Helper T cell (primary cell): ENCODE data around the genes RTN4RL1 and PAFAH1B1.

- PRO-cap, 2 experiments, result no peak in any of the 2 experiments
These were observed 75.3 kb downstream of the RPA1 start for GRCh38 chr17:1905192-1905503.

- PRO-cap, 2 experiments, result no peak in any of the 2 experiments
These were observed 45.6 kb downstream of the RTN4RL1 start for GRCh38 chr17:1979509-1979971.

GRCh38 chr17:2011665-2012248, 13.4 kb downstream of the RTN4RL1 start:
- PRO-cap, 2 experiments, result no peak in any of the 2 experiments

GRCh38 chr17:2024746-2026021, at the start of gene RTN4RL1:
Gene RTN4RL1 (minus strand): TSS chr17:2025334.
- PRO-cap, 2 experiments, result no peak in any of the 2 experiments

- PRO-cap, 2 experiments, result no peak in any of the 2 experiments
These were observed 2.9 kb downstream of the HIC1 start for GRCh38 chr17:2057705-2058233.

DNA sequence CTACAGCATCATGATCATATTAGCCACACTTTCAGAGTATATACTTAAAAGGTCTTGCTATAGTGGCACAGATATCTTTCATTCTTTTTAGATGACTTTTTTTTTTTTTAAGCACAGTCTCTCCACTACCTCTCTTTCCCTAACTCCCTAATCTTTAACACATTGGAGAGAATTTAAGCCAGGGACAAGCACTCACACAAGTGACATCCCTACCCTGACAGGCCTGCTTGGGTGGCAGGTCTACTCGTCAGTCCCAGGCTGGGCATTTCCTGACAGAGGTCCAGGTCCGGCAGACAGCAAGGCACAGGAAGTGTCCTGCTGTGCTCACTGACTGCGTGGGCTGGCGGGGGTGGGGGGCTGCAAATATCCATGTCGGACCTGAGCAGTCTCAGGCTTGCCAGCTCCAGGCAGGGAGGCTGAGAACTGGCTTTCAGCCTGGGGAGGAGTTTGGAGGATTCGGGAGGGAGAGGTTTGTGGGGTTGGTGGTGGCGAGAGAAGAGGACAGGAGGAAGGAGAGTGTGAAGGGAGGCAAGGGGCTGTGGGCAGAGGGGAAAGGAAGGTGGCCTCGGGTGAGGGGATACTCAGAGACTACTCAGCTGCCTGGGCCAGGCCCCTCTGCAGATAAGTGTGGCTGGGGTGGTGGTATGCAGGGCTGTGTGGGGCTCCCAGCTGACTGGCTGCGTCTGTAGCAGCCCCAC, 7.7 kb downstream of the HIC1 start:
- PRO-cap, 2 experiments, result no peak in any of the 2 experiments

DNA sequence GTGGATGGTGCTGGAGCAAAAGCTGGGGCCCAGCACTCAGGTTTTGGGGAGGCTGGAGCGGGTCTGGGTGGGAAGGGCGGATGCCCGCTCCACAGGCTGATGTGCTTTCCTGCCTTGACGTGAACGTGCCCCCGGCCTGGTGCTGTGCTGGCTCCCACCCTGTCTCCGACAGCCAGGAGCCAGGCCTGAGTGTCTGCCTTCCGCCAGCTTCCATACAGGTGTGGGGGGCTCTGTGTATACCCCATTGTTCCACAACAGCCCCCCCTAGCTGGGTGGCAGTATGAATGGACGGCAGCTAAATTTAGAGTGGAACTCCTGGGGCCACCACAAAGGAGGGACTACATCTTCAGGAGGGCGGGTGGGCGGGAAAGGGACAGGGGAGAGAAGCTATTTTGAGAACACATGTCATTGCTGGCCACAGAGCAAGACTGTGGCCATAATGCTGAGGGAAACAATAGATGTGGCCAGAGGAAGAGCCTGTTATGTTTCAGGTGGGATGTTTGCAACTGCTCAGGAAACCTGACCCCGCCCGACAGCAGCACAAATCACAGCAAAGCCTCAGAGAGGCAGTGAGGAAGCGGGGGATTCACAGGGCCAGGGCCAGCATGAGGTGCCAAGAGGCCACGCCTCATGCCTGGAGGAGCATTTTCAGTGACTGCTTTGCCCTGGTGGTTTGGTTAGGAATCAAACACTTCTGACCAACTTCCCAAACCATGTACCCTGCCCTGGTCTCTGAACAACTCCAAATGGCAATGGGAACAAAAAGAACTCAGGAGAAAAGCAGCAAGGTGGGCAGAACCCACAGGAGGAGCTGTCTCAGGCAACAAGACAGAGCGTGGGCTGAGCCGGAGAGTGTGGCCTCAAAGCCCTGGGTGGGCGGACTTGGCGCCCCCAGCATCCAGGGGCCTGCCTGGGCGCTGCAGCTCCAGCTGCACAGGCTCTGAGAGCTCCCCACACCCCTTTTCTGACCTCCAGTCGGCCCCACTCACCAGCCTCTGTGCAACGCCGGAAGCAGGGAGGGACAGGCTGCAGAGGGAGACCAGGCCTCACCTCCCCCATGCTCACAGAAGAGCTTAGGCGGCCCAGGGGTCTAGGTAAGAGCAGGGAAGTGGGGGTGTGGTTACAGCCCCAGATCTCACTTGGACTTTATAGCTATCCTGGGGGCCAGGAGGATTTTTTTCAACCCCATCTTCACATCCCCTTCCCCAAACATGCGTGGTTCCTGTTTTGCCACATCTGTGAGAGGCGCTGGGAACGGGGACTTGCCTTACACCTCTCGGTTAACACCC, 20.5 kb downstream of the HIC1 start:
- PRO-cap, 2 experiments, result no peak in any of the 2 experiments

- PRO-cap, 2 experiments, result no peak in any of the 2 experiments
These were observed 52.7 kb downstream of the HIC1 start for GRCh38 chr17:2107542-2108029.

DNA sequence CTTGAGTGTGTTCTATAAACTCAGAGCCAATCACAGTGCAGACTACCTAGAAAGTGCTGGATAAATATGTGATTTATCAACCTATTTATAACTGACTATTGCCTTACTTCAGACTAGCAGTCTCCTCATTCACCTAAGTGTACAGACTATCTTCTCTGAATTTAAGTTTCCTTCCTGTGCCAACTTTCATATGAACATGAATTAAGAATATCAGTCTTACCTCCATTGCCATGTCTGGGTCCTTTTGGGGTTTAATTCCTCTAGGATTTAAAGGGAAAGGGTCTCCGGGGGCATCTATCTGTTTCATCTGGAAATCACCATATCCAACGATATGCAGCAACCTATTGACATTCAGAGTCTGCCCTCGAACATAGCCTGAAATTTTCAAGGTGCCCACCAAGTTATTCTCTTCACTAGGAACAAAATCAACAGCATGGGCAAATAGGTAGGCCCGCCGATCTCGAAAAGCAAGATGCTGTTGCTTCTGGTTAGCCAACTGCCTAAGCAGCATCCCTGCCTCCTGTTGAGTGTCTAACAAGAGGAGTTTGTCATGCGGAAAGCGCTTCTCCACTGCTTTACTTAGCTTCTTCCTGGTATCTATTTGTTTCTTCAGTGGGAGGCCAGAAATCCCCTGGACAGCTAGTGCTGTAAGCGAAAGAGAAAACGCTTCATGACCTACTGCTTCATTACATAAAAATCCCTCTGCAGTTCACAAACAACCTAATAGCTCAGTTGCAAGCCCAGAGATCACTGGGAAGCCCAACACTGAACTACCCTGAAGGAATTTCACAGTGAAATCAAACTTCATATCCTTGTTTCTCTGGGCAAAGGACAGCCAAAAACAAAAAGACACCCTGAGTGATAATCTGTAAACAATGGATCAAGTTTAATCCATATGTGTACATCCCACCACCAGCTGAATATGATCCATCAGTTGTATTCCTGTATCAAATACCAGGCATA, 1.7 kb downstream of the TSR1 start:
- PRO-cap, 2 experiments, result no peak in any of the 2 experiments

- PRO-cap, 2 experiments, result peak in 2 of 2 experiments; most common plus-strand start chr17:2338015 (in 2); most common minus-strand start chr17:2337991 (in 2)
These were observed 567 bp downstream of the SGSM2 start for GRCh38 chr17:2337848-2338288.

- PRO-cap, 2 experiments, result no peak in any of the 2 experiments
These were observed 20.5 kb downstream of the MNT start for GRCh38 chr17:2380265-2380857.

DNA sequence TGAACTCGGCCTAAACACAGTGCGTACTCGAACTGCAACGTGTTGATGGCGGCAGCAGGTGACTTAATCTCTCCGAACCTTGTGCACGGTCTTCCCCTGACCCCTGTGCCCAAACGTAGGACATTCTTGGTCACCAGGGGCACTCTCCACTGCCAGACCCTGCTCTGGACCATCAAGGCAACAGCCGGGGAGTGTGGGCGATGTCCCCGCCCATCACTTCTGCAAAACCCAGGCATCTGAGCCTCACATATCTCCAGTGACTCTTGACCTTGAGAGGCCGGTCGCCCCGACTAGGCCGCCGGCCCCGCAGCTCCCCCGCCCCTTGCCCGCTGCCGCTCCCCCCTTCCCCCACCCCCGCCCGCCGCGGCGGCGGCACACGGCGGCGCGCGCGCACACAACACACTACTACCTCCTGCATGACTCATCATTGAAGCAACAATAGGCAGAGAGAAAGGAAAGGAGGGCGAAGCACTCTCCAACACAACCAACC, 2.1 kb downstream of the MNT start:
- PRO-cap, 2 experiments, result peak in 2 of 2 experiments; most common plus-strand start position 424 of the sequence (in 2); most common minus-strand start position 219 of the sequence (in 1)

DNA sequence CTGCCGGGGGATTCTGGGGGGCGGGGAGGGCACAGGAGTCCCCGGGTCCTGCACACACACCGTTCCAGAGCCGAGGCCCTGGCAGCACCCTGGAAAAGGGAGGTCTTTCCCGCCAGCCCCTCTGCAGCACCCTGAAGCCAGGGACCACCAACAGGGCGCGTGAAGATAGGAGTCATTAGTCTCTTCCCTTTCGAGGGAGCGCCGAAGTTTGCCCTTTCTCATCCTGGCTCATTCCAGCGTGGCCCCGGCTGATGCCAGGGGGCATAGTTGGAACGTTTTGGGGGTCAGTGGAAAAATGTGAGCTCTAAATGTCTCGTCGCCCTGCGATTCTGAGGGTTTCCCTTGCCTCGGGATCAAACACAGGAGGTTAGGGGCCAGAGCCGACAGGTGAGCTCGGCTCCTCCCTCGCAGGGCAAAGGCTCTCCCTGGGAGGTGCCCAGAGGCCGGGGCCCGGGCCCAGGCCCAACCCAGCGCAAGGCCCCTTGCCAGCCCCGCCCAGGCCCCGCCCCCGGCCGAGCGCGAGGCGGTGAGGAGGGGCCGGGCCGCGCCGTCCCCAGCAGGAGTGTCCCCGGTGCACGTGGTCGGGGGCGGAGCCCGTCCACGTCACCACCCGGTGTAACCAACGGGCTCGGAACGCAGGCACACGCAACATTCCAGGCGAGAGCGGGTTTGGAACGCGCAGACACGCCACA, 1.6 kb downstream of the MNT start:
- PRO-cap, 2 experiments, result peak in 2 of 2 experiments; most common plus-strand start position 648 of the sequence (in 2); most common minus-strand start position 331 of the sequence (in 1)

DNA sequence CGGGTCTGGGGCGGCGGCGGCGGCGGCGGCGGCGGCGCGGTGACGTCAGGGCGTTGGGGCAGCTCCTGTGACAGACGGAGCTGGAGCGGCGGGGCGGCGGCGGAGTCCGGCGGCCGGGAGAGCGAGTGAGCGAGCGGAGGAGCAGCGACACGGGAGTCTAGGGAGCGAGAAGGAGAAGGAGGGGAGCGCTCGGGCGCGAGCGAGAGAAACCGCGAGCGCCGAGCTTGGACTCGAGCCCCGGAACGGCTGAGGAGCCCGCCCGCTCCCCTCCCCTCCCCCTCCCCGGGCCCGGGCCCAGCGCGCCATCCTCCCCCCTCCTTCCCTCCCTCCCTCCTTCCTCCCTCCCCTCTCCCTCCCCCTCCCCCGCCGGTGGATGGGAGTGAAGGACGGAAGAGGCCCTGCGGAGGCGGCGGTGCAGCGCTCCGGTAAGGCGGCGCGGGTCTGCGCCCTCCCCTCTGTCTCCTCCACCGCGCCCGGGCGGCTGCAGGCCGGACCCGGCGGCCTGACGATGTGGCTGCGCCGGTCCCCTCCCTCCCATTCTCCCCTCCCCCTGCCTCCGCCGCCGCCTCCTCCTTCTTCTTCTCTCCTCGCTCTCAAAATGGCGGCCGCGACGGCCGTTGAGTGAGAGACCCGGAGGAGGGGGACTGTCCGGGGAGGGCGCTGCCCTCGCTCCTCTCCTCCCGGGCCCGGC, at the start of gene PAFAH1B1:
TSS of gene PAFAH1B1 (plus strand) at position 73 of the 691 bp plus-strand sequence.
- PRO-cap, 2 experiments, result peak in 2 of 2 experiments; most common plus-strand start position 73 of the sequence (in 2); most common minus-strand start position 483 of the sequence (in 2)

GRCh38 chr17:2604964-2605413, 11.5 kb downstream of the PAFAH1B1 start:
- PRO-cap, 2 experiments, result no peak in any of the 2 experiments

DNA sequence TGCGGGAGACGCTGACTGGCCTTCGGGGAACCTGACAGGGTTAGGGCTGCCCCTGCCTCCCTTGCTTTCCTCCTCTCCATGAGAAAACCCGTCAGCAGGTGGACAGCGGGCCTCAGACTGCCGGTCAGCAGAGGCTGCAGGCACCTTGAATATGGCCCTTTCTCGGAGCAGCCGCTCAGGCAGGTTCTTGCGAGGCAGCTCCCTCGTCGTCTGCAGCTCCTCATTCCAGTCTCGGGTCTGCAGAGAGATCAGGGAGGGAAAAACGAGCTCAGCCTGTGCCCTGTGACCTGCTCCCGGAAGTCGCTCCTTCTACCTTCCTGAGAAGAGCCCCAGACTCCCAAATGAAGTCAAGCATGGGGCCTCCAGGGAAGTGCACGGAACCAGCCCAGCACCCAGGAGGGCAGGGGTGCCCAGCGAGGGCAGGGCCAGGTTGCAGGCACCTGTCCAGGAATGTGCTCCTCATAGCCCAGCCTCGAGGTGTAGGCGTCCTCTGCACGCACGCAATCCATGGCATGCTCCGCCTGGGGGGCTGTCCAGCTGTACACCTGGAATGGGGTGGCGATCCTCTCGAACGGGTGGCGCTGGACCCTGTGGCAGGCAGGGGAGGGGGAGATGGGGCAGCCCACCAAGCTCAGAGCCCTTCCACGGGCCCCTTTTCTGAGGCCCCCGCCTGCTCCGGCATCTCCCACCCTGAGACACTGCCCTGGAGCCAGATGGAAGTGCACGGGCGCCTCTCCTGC, 11.2 kb downstream of the CLUH start:
- PRO-cap, 2 experiments, result no peak in any of the 2 experiments

DNA sequence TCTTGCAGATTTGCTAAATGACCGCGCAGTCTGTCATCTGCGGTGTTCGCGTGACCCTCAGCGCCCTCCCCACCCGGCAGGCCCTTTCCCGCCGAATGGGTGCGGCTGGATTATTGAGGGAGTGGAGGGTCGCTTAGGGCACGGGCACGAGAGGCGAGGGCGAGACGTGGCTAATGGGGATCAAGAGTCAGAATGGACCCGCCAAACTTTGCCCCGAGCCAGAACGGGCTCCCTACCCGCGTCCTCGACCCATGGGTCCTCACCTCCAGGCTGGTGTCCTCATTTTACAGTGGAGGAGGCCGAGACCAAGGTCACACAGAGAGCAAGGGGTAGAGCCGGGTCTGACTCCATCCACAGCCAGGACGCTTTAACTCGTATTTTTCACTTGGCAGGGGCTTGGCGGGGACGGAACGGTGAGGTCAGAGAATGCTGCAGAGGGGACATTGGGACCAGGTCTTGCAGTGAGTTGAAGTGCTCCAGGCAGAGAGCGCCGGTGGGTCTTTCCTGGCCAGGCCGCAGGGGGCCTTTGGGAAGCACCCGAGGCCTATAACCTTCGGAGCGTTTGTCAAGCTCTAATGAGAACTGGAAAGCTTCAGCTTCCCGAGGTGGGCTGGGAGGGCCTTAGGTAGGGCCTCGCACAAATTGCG, 649 bp upstream of the CLUH start:
- PRO-cap, 2 experiments, result no peak in any of the 2 experiments

GRCh38 chr17:2797491-2798208, 1.4 kb downstream of the RAP1GAP2 start:
- PRO-cap, 2 experiments, result no peak in any of the 2 experiments

- PRO-cap, 2 experiments, result no peak in any of the 2 experiments
These were observed 3.4 kb downstream of the RAP1GAP2 start for GRCh38 chr17:2799658-2800053.

DNA sequence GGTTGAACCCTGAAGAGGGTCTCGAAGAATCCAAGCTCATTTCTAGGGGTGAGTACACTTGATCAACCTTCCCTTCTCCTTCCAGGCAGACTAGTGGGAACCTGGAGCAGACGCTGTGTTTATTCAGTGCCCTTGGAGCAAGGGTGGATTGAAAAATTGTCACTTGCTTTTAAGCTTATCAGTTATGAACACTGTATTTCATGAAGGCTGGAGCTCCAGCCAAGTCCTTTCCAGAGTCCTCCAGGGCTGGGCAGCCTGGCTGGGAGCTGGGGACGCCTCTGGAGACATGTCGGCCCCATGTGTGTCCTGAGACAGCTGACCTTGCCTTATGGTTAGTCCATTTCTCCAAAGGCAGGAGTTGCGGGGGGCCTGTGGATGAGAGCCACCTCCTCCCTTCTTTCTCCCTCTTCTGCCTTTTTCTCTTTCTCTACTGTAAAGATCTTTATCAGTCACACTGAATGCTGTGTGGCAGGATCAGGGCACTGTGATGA, 67.0 kb downstream of the RAP1GAP2 start:
- PRO-cap, 2 experiments, result no peak in any of the 2 experiments